ENCODE measurements around a stretch of chr2.

DNA sequence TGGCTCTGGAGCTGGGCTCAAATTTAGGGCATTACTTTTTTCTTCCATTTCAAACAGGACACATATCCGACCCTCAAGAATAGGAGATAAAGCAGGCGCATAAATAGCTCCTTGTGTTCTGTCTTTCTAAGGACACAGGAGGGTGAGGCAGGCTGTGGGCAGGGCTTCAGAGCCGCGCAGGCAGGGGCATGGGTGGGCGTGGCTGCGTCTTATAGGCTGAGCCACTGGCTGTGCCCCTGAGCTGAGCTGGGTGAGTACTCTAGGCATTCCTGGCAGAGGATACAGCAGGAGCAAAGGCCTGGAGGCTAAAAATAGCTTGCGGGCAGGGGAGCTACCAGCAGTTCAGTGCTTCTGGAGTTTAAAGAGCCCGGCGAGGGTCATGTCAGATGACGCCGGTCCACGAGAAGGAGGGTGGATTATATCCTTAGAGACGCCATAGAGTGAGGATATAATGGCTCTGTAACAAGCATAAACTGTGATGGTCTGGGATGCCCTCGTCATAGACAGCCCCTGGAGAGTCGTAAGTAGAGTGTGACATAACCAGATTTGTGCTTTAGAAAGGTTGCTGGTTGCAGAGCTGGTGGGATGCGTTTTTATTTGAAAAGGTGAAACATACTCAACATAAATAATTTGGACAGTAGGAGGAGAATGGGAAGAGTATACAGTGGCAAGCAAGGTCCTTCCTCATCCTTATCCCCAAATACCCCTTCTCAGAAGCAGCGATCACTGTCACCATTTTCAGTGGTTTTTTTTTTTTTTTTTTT, 31.6 kb upstream of the PDIA6 start:
- PRO-cap, 7 experiments: no peak in any of the 7 experiments

- PRO-cap, 7 experiments: no peak in any of the 7 experiments
Measured at GRCh38 chr2:11197301-11197975, 42.2 kb downstream of the SLC66A3 start.

GRCh38 chr2:11201232-11201642, 46.0 kb downstream of the SLC66A3 start:
- PRO-cap, 7 experiments: no peak in any of the 7 experiments

DNA sequence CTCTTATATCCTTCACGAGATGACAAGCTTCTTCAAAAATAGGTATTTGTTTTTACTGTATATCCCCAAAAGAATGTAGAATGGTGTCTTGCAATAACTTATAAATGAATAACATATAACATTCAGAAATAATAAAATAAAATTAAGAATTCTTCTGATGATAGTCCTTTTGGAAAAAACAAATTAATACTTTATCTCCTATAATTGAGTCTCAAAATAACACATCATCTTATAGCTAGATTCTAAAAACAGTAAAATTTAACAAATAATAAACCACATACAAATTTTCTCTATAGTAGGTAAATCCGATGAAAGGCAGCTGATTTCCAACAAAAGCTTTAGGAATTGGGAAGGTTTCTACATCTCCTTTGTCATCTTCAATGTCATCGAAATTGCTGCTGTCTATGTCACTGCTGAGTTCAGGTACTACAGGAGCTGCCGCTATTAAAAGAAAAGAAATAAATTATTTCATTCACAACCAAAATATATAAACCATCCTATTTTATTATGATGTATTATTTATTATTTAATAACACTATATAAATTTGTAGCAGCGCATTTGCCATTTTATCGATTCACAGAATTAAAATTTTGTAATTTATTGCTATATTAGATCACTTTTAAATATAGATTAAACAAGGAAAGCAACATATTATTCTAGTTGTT, 65.8 kb downstream of the SLC66A3 start:
- PRO-cap, 7 experiments: no peak in any of the 7 experiments

- PRO-cap, 7 experiments: no peak in any of the 7 experiments
Measured at GRCh38 chr2:11235522-11236225, 80.4 kb downstream of the SLC66A3 start.

- PRO-cap, 7 experiments: no peak in any of the 7 experiments
Measured at GRCh38 chr2:11342727-11343436, 1.6 kb downstream of the ROCK2 start.

DNA sequence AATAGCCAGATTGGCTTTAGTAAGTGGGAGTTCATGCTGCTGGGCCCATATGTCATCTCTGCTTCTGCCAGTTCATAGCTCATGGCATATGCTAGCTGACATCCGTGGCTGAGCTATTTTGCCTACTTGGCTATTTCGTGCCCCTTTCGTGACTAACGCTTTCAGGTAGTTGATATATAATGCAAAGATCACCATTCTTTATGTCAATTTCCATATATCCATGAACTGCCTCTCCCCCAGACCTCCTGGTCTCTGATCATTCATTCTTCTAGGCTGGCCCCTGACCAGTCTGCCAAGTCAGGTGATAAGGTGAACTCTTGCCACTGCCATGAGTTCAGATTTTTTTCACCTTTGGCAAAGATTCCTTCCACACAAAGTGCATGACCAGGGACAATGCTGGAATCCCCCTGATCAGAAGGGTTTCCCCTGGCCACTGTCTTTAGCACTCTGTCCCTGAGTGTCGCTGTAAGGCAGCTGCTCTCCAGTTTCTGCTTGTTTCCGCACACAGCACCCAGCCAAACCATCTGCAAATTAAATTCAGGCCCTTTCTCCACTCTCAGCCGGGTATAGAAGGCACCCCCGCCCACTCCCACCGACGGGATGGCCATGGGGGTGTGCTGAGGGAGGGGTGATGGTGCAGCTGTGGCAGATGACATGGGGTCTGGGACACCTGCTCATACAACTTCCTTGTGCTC, 51.9 kb upstream of the ROCK2 start:
- PRO-cap, 7 experiments: no peak in any of the 7 experiments

DNA sequence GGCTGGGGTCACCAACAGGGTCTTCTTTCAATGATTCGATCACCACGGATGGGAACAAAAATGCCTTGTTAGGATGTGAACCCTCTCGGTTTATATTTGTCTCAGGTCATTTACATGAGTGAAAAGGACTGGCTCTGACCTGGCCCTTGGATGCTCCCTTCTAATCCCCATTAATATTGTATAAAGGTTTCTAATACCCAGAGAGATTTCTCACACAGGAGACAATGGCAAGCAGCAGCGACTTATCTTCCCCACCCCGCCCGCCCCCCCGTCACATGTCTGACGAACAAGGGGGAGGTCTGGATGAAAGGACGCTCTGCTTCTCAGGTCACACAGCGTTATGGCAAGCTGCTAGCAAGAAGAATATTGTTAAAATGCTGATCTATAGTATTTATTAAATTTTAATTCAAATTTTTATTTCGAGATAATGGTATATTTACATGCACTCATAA, 30.3 kb upstream of the E2F6 start:
- PRO-cap, 7 experiments: no peak in any of the 7 experiments

DNA sequence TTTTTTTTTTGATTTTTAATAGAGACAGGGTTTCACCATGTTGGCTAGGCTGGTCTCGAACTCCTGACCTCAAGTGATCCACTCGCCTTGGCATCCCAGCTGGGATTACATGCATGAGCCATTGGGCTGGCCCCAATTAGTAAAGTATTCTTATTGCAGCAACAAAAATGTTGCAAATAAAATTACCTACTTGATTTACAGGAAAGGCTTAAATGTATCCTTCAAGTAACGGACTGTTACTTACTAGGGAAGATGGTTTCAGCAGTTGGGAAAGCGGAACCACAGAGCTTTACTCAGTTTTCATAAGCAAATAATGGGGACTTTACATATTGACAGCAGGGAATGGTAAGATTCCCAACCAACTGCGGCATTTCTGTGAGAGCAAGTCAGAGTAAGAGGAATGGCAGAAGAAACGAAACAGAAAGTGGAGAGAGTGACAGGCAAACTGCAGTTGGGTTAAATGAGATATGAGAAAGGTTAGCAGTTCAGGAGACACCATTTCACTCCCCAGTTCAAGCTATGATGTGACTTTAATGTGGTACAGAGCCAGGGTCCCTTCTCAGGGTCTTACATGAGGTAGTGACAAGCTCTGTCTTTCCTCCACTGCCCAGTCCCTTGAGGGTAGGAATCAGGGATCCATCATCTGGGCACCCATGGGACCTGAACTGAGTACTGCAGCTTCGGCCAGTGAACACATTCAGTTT, 33.2 kb upstream of the GREB1 start:
- PRO-cap, 7 experiments: no peak in any of the 7 experiments

DNA sequence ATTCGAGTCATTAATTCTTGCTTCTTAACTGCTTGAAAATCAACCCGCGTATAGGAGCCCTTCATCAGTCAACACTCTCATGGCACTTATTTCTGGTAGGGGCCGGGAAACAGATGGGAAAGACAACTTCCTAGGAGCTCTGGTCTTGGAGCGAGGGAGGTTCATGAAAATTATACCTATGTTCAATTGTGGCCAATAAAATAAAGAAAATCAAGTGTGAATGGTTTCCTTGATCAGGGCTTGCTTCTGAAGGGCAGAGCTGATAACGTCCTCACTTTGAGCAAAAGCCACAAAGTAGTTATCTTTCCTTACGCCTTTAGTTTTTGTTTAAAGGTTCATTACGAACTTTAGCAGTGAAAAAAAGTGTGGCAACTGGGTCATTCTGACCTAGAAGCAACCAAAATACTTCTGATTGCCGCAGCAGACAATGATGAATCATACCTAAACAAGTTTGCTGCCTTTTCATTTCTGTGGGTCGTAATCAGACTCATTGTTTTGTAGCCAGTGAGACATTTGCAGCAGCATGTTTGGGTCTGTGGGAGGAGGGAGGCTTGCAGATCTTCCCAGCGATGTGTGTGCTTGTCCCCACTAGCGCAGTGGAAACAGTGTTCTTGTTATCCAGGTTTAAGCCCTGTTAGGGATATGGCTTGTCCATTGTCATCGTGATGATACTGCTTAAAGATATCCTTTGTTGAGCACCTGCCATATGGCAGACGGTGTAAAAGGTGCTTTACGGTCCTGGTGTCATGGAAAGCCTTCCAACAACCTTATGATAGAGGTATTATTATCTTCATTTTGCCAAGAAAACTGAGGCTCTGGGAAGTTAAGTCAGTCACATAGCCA, 1.5 kb upstream of the GREB1 start:
- PRO-cap, 7 experiments: no peak in any of the 7 experiments

DNA sequence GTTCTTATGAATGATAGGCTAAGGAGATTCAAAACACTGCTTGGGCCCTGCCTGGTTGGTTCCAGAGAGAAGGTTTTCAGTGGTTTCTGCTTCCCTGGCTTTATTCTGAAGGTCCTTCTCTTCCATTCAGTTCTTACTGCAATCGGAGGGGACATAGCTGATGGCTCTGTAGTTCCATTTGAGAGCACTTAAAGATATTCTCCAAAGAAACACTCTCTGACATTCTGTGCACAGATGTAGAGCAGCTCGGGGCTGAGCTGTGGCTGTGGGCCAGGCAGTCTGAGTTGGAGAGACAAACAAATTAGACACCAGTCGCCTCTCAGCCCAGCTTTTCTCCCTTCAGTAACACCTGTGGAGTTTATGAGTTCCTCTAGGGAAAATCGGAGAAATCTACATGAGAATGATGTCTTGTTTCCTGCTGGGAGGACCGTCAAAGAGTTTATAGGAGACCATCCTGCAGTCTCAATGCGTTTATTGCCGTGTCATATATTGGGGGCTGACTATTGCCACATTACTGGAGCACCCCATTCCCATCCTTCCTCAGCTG, 6.6 kb downstream of the GREB1 start:
- PRO-cap, 7 experiments: no peak in any of the 7 experiments

DNA sequence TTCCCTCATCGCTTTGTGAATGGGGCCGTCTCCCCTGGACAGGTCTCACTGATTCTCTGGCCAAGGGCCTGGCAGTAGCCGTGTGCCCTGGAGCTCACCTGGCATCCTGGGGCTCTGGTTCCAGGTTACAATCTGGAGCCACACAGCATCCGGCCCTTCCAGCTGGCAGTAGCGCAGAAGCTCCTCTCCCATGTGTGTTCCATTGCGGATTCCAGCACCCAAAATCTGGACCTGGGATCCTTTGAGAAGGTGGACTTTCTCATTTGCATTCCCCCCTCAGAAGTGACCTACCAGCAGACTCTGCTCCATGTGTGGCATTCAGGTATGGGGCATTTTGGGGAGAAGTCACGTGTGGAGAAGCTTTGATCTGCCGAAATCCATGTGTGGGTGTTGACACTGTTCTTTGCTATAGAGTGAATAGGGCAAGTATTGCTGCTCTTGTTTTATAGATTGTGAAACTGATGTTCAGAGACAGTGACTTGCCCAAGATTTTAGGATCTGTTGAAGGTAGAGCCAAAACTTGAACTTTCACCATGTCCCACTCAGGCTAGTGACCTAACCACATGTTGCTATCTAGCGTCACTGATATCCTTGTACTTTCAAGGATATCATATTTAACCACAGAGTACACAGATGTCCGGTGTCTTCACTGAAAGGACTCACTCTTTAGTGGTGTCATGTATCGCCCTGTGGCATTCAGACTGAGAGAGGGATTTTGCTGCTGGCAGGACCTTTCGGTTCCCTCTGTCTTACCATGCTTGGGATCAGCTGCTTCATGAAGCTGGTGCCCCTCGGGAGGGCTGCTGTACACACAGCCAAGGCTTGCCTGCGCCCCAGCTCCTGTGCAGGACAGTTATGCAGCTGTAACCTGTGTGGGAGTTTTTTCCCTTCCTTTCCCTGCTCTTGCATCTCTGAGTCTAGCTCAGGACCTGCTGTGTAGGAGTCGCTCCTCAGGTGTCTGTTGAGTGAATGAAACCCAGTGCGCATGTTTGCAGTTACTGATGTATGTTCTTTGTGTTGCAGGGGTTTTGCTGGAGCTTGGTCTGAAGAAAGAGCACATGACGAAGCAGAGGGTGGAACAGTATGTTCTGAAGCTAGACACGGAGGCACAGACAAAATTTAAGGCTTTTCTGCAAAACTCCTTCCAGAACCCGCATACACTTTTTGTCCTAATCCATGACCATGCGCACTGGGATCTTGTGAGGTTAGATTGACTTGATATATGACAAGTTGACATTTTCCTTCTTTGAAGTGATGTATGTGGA, 64.2 kb downstream of the GREB1 start:
- PRO-cap, 7 experiments: no peak in any of the 7 experiments

DNA sequence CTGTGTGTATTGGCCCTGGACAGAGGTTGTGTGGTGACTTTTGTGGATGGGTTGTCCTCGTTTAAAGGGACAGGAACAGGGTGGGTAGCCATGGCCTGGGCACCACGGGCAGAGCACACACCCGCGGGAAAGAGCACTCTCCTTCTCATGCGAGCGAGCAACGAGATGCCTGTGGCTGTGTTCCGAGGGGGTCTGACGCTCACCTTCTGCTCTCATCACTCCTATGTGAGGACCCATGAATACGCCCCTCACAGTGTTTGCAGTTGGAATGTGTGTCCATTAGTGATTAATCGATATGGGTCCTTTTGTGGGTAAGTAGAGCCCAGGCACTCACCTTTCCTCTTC, 16.5 kb upstream of the NTSR2 start:
- PRO-cap, 7 experiments: no peak in any of the 7 experiments

GRCh38 chr2:11696807-11697891, 27.2 kb upstream of the NTSR2 start:
- PRO-cap, 7 experiments: no peak in any of the 7 experiments

- PRO-cap, 7 experiments: no peak in any of the 7 experiments
Measured at GRCh38 chr2:11701789-11702441, 31.9 kb upstream of the NTSR2 start.

DNA sequence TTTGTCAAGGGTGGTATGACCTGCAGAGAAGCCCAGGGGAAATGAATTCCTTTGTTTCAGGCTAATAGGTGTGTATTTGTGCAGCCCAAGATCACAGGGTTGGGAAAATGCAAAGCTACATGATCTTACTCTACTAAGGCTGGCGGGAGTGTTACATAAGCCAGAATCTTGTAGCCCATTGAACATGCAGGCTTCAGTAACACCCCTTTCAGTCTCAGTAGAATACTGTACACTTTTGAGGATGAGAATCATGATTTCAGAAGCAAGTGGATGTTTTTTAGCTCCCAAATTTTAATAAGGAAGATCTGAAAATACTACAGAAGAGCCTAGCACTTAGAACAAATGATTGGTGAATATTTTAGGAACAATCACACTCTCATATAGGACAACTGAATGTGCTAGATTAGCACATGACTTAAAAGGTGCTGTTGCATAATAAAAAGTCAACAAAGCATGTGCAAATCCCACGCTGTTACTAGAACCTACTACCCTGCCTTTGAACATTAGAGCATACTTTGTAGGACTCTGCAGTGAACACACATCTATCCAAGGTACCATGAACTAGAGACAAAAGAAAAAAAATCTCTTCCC, 23.8 kb upstream of the LPIN1 start:
- PRO-cap, 7 experiments: no peak in any of the 7 experiments

DNA sequence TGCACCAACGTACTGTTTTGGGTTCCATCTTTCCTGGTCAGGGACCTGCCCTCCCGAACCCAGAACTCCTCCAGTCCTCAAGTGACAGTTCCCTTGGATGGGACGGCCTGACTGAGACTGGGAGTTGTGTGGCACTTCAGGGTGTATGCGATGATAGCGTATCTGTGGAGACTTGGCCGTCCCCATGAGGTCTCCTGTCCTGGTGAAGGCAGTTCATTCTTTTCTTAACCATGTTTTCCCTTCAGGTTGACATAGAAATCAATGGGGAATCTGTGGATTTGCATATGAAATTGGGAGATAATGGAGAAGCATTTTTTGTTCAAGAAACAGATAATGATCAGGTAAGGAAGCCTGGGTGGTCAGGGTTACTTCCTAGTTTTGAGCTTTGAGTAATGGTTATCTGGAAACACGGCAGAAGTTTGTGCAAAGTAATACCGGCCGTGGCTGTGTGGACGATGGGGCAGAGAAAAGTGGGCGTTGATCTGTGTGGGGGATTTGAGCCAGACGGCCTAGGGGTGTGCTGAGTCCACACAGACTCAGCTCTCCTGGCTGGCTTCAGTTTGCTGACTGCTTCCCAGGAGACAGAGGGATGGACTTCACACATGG, 21.2 kb downstream of the LPIN1 start:
- PRO-cap, 7 experiments: no peak in any of the 7 experiments

- PRO-cap, 7 experiments: peak in 1 of 7 experiments; most common plus-strand start chr2:11775740 (in 1); most common minus-strand start chr2:11775671 (in 1)
Measured at GRCh38 chr2:11775387-11775848, 29.0 kb downstream of the LPIN1 start.

GRCh38 chr2:12007280-12007625, 260.8 kb downstream of the LPIN1 start:
- PRO-cap, 7 experiments: no peak in any of the 7 experiments

DNA sequence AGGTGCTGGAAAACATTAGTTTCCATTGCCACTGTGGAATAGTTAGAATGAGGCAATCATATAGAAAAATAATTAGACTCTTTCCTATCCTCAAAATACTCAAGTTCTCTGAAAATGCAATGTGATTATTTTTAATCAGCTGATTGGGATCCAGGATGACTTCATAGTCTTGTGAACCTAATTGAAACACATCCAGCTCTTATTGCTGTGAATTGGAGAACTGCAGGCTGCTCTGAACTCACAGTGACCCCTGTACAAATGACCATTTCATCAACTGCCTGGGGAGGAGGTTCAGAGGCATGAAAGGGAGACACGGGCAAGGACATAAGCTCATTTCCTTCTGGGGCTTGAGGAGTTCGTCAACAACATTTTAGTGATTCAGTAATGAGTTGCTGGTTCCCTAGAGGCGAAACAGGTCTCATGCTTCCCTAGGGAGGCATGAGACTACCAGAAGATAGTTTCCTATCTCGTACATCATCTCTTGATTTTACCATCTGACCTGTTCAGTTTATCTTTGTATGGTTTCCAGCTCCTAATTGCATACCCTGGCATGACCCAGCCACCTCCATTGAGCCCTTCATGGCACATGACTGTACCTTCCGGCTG, 422.6 kb downstream of the LPIN1 start:
- PRO-cap, 7 experiments: no peak in any of the 7 experiments